Pericardium fibroblast (primary cell): ENCODE data around the genes RBM19 and TBX3.

GRCh38 chr12:113231388-113232117 is 10.3 kb downstream of the TPCN1 start:
- RAMPAGE, long total RNA: no peak

DNA sequence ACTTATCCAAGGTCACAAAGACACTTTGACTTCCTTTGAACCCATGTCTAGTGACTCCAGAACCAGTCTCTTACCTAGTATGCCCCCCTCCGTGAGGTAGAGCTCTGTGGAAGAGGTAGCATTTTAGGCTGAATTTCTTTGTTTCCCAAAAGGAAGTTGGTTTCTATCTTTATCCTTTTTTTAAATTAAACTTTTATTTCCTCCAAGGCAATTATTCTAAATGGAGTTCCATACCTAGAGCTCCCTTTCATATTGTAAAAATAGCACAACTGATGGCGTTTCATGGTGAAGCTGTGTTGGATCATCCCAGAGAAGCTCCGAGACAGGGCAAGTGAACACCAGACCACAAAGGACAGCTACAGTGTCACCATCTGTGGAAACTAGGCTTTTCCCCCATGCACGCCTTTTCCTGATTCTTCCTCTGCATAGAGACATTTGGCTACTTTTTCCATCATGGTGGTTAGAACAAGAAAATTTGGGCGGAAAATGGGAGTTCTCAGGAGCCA is 12.6 kb downstream of the TPCN1 start:
- RAMPAGE, long total RNA: no peak

DNA sequence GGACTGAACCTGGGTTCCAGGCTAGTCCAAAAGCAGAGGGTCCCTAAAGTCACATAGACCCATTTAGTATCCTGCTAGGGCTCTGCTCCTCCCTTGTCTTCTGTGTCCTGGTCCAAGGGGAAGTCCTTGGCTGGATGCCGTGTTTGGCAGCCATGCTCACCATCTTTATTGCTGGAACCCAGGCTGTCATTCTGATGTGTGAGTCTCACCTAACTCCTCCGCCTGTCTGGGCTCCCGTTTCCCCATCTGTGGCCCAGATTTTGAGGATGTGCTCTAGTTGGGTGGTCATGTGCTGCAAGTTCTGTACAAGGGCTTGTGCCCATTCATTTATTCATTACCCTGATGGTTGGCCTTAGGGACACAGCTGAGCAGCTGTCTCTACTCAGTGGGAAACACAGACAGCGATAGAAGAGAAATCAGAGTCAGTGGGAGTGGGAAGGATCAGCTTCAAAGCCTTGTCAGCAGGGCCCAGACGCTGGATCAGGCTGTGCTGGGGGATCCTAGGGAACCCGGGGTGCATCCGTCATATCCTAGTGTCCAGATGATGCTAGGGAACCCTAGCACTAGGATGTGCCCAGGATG is 1.1 kb downstream of the PLBD2 start:
- RAMPAGE, long total RNA: no peak

- RAMPAGE, long total RNA: no peak
Measured at GRCh38 chr12:113405570-113406032, 1.9 kb upstream of the SDS start.

DNA sequence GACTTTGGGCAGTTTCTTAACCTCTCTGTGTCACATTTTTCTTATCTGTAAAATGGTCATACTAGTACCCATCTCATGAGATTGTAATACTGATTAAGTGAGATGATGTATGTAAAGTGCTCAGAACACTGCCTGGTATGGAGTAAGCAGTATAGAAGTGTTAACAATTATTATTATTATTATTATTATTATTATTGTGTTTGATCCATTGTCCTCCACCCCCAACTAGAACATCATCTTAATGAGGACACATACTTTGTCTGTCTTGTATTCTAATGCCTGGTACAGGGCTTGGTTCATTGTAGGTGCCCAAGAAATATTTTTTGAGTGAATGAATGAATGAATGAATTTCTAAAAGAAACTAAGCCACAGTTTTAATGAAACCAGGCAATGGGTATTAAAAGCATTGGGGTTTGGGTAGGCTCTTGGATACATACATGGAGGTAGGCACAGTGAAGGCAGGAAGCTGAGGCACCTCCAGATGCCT is 145.4 kb upstream of the LHX5 start:
- RAMPAGE, long total RNA: no peak

- RAMPAGE, long total RNA: start-site peak on the minus strand at chr12:113966325-113966332, 226 and 58 reads in 2 replicates
Measured at GRCh38 chr12:113966192-113966805, at the start of gene RBM19. RBM19 (minus strand) TSS chr12:113966325.

- RAMPAGE, long total RNA: no peak
Measured at GRCh38 chr12:114682669-114683285, 1.2 kb downstream of the TBX3 start.

- RAMPAGE, long total RNA: no peak
Measured at GRCh38 chr12:114683801-114684229, at the start of gene TBX3. TBX3 (minus strand) TSS chr12:114684175.

DNA sequence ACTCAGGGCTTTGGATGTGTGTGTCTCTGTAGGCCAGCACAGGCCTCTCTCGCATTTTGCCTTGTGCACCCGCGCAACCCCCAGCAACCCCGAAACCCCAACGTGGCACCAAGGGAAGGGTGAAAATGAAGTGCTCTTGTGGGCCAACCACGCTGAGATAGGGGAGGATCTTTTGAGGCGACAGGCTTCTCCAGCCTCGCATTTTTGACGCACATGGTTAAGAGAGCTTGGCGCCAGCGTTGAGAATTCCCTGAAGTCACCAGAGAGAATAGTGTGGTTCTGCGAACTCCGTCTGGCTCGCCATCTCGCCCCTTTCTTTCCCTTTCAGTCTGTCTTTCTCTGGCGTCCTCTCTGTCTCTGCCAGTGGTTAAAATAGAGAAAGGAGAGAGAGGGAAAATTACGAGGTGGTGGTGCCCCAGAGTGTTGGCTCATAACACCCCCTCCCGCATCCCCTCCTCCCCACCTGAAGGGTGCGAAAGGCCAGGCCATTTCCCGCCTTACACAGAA is 1.9 kb upstream of the TBX3 start:
- RAMPAGE, long total RNA: no peak

DNA sequence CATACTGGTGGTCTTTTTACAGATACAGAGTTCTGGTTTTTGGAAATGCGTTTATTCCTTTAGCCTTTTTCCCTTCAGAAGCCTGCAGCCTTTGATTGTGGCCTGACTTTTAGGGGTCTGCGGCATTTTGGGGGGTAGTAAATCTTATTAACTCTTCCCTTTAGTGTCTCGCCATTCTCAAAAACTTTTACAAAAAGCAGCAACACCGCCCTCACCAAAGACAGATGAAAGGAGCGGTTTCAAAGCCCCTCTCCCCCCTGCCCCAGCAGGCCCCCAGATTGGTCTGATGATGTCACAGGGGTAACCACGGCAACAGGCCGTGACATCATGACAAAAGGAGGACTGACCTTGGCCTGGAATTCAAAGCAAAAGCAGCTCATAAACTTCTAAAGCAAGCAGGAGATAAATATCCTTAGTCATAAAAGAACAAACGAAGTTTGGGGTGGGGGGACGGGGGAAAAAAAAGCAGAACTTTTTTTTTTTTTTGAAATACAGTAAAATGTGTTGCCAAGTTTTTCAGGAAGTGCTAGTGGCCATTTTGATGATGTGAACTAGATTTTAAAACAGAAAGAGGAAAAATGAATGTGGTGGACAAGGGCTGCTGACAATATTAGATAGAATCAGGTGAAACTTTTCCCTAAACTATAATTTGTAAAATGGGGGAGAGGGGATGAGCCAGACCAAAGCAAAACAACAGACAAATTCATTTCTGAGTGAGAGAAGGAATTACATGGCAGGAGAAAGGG is 84.4 kb upstream of the TBX3 start:
- RAMPAGE, long total RNA: no peak

GRCh38 chr12:114812848-114813137 is 128.8 kb upstream of the TBX3 start:
- RAMPAGE, long total RNA: no peak

DNA sequence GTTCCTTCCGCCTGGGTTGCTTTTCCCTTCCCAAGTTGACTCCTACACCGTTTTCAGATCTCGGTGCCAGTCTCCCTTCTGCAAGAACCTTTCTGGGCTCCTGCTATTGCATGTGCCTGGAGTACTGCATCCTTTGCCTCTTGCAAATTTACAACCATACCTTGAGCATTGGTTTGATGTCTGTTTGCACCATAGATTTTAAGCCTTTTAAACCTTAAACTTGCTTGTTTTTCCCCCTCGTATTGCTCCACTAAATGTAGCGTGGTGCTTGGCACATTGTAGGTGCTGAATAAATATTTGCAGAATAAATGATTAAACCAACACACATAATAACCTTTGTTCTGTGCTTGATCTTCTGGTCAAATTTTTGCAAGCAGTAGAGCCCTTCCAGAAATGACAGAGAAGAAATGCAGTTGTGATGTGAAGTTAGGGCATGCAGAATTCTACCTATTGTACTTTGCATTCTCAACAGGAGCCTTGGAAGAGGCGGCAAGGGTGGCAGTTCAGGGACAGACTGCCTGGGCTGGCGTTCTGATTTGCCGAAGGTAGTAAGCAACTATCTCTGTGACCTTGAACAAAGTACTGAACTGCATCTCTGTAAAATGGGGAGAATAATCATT is 394.3 kb upstream of the TBX3 start:
- RAMPAGE, long total RNA: no peak

DNA sequence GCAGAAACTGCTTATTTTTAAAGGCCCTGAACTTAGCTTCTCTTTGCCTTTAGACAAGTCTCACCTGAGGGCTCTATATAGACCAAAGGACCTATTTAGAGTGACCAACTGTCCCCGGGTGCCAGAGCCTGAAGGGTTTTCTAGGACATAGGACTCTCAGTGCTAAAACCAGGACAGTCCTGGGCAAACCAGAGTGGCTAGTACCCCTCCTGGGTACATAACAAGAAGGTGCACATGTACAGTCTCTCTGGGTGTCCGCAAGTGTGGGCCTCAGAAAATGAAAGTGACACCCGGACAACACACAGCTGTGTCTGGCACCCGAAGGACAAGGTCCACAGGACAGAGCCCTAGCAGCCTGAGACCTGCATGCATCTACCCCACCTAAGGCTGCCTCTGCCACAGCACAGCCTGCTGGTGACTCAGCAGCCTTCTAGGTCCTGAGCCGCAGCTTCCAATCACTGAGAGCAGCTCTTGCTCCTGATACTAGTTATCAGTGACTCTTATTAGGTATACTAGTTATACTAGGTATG is 784.0 kb upstream of the TBX3 start:
- RAMPAGE, long total RNA: no peak

- RAMPAGE, long total RNA: no peak
Measured at GRCh38 chr12:115598830-115600074, 678.2 kb downstream of the MED13L start.

DNA sequence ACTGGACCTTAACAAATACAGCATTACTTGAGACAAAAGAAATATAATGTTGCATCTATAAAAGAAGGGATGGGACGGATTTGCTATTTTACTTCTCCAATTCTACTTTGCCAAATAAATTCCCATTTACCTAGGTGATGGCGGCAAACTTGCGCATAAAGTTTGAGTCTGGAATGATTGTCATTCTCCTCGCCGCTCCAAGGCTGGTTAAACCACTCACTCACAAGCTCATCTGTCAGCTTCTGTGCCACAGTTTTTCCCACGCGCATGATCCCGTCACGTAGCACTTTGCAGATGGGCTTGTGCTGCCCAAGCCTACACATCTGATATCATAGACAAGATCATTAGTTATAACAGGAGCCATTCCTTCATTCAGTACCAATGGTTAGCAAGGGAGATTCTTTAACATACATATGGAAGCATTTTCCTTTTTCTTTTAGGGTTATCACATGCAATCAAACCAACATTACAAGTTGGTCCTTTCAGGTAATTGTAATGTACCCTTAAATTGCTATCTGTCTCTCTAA is 293.4 kb downstream of the MED13L start:
- RAMPAGE, long total RNA: no peak

GRCh38 chr12:116223868-116224643 is 53.4 kb downstream of the MED13L start:
- RAMPAGE, long total RNA: no peak

DNA sequence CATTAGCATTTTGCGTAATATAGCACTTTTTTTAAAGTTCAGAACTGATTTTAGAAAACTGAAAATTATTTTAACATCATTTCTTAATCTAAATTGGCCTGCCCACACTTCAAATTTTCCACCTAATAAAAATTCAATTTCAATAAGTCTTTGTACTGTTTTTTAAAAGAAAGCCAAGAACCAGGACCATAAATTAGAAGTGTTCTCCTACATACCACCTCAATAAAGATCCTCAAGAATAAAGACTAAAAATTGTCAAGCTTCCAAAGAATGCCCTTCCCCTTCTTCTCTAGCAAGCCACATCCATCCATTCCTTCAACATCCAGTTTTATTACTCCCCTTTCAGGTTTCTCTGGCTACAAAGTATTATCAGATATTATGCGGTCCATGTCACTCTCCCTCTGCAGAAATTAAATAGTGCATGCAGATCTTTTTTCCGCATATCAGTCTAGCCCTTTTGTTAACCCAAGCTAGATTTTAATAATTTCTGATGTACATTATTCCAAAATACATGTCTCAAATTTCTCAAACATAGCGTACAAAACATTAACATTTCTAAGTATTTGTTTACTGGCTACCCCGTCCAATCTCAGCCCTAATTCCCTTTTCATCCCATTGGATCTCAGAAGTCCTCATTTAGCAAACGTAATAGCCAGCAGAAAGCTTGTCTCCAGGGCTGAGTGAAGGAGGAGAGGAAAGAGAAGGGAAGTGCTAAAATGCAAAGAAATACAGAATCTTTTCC is 11.7 kb downstream of the MED13L start:
- RAMPAGE, long total RNA: no peak

- RAMPAGE, long total RNA: no peak
Measured at GRCh38 chr12:116336658-116337189, 59.2 kb upstream of the MED13L start.

DNA sequence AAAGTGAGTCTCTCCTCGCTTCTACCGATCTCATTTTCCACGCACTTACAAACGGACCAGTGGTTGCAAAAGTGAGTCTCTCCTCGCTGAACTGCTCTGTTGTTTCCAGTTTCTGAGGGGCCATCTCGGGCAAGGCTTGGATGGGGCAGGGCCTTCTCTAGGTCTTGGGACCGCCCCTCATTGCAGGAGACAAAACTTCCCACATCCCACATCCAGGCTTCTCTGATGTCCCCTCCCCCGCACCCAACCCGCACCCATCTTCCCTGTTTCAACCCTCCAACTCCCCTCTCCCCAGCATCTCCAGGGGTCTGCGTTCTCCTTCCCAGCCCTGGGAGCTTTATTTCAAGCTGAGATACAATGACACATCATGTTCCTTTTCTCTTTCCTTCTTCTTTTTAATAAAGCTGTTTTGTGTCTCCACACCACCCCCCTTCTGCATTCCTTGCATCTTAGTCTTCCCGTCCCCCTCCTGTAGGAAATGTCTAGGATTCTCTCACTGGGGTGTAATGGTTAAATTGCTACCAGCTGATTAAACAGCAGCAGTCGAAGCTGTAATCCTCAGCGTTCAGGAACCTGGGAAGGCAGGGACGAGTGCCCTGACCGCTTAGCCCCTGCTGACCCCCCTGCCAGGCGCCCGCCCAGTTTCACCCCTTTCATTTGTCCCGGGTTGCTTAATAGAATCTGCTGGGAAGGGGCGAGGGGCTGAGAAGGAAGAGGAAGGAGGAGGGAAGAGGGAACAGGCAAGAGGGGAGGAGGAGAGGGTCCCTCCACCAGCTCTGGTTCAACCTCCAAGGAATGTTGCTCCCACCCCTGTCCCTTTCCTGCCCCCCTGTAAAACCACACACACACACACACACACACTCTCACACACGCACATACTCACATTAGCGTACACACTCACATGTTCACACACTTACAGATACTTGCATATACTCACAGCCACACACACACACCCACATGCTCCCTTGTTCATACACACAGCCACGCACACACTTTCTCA is 104.4 kb upstream of the MED13L start:
- RAMPAGE, long total RNA: no peak

GRCh38 chr12:116533553-116534358 is 25.4 kb upstream of the MAP1LC3B2 start:
- RAMPAGE, long total RNA: no peak